HCT116 (cell line): ENCODE measurements around the gene ZBTB42.

- RRBS = 73% methylated on average over 7 of the region's 31 CpGs
These were observed 137.0 kb downstream of the KIF26A start for GRCh38 chr14:104275153-104276017.

DNA sequence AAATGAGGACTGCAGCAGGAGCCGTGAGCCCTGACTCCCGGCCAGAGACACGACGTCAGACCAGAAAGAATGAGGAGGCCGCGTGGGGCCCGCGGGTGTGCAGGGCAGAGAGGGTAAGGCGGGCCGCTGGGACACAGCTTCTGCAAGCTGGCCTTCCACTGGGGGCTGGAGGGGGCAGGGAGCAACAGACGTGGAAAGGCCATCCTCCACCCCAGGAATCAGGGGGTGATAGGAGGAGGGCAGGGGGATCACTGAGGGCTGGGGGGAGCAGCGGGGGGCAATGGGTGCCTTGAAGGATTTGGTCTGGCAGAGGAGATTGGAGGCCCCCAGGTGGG lies 6.8 kb downstream of the C14orf180 start:
- RRBS = no CpG with 5 or more reads among the region's 12 CpGs

GRCh38 chr14:104657730-104658208 lies 31.6 kb upstream of the INF2 start:
- RRBS = 93% methylated on average over 2 of the region's 11 CpGs

DNA sequence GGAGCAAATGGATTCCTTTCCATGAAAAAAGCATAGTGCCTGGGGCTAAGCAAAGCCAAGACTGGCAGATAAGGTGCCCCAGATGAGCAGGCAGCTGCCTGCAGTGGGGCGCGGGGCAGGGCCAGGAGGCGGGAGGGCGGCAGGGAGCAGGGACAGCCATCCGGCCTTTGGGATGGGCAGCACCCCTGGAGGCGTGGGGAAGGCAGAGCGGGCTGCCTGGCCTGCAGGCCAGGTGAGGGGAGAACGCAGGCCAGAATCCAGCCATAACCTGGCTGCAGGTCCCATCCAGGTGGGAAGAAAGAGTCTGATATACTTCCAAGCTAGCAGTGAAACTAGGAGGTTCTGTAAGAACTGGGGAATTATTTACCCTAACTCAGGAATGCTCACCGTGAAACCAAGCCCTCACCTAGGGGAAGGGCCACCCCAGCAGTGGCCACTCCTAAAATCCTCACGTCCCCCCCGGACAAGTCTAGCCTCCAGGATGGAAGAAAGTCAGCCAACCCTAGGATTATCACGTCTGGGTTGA lies 7.0 kb upstream of the INF2 start:
- RRBS = no CpG with 5 or more reads among the region's 12 CpGs

DNA sequence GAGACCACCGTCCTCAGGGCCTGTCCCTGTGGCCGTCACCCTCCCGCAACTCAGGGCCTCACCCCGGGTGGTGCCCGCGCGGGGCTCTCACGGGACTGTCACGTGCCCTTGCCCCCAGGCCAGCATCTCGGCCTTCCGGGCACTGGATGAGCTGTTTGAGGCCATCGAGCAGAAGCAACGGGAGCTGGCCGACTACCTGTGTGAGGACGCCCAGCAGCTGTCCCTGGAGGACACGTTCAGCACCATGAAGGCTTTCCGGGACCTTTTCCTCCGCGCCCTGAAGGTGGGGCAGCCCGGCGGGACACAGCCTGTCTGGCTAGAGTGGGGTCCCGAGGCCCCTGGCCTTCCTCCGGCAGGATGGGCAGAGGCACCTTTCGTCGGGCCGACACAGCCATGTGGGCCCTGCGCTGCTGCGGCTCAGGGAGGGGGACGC lies 11.3 kb upstream of the ADSS1 start:
- RRBS = 98% methylated on average over 14 of the region's 29 CpGs

DNA sequence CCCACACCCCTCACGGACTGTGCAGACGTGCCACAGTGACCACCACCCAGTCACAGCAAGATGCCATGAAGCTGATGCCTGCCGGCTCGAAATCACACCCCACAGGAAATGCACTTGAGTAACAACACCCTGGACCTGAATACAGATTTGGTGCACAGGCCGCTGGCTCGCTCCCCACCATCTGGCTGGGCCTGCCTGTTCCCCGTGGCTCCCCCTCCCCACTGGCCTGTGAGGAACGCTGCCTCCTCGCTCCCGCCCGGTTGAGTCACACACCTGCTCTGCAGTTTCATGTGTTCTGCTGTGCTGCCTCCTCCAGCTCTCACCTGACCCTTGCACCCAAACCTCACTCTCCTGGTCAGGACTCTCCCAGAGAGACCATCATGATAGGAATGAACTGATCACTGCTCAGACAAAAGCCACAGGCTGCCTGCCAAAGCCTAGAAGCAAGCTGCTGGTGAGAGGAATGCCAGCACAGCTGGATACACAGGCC lies 3.9 kb upstream of the SIVA1 start:
- RRBS = no CpG with 5 or more reads among the region's 11 CpGs

DNA sequence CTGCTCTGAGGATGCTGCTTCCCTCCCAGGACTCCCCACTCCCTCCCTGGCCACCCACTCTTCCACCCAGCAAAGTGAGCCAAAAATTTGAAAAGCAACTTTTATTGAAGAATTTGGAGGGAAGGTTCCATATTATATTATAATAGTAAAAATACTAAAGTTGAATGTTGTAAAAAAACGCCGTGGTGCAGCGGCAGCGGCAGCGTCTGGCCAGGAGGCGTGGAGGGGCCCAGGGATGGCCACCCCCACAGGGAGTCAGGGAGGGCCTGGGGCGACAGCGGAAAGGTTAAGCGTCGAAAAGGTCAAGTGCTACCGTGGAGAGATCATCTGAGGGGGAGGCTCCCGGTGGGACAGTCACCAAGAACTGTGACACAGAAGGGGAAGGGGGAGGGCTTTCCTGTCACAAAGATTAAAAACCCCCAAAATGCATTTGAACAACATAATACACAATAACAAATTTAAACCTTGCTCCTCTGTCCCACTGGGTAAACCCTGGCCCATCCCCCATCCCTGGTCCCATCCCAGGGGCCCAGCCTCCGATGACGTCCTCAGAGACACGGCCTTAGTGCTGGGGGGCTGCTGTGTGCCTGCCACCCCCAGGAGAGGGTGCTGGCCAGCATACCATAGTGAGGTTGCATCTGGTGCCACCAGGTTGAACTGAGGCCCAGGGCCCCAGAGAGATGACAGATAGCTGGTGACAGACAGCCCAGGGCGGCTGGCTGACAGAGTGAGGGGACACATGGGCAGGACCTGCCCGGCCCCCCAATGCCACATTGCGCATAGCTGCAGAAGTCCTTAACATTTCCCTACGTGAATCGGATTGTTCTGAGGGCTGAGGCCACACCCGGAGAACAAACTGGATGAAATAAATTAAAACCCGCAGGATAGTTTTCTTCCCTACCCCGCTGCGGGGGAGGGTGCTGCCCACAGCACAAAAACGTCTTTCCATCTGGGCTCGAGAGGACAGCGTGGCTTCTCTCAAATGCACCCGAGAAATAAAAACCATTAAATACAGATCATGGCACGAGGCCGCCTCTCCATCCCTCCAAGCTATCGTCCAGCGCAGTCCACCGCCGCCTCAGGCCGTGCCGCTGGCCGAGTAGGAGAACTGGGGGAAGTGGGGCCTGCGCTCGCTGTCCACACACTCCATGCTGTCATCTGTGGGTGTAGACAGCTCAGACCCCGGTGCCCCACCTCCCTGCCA lies 16.7 kb downstream of the SIVA1 start:
- RRBS = no CpG with 5 or more reads among the region's 40 CpGs

- RRBS = no CpG with 5 or more reads among the region's 28 CpGs
These were observed 20.9 kb downstream of the SIVA1 start for GRCh38 chr14:104773774-104774226.

DNA sequence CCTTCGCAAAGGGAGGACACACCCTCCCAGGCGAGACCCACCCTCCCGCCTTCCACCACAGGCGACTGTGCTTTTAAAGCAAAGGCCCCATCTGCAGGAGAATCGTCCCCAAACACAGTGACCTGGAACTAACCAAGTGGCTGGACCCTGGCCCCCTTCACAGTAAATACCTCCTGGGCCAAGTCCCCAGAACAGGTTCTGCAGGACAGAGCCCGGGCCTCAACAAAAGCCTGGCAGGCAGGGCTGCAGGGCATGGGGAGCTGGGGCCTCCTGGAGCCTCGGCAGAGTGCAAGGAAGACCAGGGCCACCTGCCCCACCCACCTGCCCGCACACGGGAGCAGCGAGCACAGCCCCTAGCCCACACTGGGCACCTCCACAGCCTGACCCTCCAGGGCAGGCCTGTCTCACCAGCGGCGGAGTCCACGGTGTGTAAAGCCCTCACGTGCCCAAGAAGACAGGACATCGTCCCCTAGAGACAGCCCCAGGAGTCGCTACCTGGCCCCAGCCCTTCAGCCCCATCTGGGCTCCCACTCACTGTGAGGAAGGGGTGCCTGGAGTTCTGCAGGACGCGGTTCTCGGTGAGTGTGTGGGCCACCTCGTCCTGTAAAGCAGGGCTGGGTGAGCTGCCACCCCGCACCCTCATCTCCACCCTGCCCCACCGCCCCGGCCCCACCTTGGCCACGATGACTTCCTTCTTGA lies 21.0 kb downstream of the AKT1 start:
- RRBS = no CpG with 5 or more reads among the region's 24 CpGs

- RRBS = no CpG with 5 or more reads among the region's 13 CpGs
These were observed 20.4 kb downstream of the AKT1 start for GRCh38 chr14:104775102-104775519.

GRCh38 chr14:104776469-104777479 lies 18.8 kb downstream of the AKT1 start:
- RRBS = no CpG with 5 or more reads among the region's 24 CpGs

DNA sequence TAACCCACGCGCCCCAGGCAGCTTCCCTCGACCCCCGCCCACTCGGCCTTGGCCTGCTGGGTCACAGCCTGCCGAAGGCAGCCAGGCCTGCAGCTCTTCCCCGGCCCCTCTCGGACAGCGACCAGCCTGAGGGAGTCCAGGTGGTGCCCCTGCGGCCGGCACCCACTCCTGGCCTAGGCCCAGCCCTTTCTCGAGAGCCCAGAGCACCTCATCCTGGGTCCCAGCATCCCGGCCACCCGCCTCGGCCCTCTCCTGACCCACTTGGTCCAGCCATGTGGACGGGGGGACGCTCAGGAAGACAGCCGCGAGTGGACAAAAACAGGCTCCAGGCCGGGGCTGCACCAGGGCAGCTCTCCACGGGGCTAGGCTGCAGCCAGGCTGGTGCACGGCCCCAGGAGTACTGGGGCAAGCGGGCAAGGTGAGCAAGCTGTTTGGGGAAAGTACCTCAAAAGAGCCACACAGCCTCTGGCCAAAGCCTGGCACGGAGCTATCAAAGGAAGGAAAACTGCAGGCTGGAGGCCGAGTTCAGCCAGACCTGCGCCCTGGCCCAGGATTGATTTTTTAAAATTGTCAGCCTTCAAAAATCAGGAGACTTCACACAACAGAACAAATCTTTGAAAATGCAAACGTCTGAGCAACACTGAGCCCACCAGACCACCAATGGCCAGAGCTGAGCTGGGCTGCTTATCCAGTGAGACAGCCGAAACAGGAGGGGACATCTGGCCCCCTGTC lies 6.4 kb downstream of the AKT1 start:
- RRBS = 92% methylated on average over 2 of the region's 28 CpGs

- RRBS = no CpG with 5 or more reads among the region's 12 CpGs
These were observed 5.7 kb downstream of the AKT1 start for GRCh38 chr14:104789749-104790271.

DNA sequence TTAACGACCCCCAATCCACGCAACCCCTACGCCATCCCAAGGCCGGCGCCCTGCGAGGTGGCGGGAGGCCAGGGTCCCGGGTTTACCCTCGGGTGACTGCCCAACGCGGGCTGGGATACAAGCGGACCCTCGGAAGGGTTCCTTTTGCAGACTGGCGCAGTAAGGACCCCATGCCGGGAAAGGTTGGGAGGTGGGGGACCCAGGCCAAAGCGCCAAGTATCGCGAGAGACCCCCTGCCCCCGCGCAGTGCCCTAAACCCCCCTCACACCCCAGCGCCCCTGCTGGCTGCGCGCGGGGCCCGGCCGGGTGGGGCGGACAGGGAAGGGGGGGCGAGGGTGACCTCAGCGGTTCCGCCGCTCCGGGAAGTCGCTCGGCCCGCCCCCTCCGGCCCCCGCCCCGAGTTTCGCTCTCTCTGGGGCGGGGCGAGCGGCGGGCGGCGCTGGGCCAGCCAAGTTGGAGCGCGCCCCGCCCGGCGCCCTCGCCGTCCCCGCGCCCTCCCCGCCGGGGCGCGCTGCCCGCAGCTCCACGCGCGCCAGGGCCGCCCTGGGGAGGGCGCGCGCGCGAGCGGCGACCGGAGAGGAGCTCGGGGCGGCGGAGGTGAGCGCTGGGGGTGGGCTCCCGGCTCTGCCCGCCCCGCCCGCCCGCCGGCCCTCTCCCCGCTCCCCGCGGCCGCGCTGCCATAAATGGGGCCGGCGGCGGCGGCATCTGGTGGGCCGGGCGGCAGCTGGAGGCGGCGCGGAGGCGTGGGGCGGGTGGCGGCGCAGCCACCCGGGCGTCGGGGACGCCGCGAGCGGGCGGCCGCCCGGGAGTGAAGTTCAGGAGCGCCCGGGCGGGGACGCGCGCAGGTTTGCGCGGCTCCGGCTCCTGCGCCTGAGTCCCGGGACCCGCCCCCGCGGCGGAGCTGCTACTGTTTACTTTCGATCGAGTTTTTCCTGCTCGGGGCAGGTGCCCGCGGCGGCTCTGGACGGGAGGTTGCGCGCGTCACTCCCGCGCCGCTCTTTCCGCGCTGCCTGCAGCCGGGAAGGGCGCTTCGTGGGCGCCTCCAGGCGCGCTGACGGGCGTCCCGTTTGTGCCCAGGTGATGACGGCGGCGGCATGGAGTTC lies at the start of gene ZBTB42:
Gene ZBTB42 (plus strand): TSS at position 998 of the 1,103 bp plus-strand sequence.
- RRBS = 4% methylated on average over 61 of the region's 151 CpGs

DNA sequence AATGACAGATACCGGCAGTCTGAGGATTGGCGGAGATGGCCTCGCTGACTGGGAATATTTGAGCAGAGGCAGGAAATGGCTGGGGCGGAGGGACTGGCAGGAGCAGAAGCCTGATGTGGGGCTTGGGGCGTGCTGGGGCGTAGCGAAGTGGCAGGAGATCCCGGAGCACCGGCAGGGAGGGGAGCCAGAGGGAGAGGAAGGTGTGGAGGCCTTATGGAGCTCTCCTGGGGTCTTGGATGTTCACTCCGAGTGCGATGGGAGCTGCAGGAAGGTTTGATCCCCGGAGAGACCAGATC lies 24.8 kb downstream of the ZBTB42 start:
- RRBS = 90% methylated on average over 1 of the region's 12 CpGs

GRCh38 chr14:104861021-104862054 lies 3.7 kb upstream of the CEP170B start:
- RRBS = no CpG with 5 or more reads among the region's 20 CpGs

DNA sequence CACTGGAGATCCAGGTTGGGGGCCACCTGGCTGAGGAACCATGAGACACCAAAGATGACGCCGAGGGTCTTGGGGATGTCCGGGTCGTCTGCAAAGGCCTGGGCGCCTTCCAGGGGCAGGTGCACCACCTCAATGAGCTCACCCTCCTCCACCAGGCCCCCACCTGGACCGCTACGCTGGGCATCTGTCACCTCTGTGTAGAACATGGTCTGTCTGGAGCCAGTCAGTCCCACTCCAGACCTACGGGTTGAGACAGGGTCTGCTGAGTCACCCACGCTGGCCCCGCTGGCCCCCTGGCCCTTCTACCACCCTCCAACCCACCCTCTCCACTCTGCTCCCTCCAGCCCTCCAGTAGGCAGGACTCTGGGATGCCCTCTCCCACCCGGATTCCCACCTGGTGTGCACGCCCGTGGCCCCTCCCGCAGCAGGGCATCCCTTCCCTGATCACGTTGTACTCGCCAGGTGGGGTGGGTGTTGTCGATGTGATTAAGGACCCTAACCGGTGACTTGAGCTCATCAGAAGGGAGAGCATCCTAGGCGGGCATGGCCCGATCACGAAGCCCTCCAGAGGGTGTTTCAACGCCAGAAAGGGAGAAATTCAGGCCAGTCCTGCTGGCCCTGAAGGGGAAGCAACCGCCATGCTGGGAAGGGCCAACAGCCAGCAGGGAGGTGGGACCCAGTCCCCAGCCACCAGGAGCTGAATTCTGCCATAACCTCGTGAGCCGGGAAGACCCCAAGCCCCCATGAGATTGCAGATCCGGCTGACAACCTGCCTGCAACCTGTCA lies 4.6 kb upstream of the JAG2 start:
- RRBS = no CpG with 5 or more reads among the region's 26 CpGs

- RRBS = 83% methylated on average over 5 of the region's 34 CpGs
These were observed 12.0 kb upstream of the NUDT14 start for GRCh38 chr14:105192801-105193779.

DNA sequence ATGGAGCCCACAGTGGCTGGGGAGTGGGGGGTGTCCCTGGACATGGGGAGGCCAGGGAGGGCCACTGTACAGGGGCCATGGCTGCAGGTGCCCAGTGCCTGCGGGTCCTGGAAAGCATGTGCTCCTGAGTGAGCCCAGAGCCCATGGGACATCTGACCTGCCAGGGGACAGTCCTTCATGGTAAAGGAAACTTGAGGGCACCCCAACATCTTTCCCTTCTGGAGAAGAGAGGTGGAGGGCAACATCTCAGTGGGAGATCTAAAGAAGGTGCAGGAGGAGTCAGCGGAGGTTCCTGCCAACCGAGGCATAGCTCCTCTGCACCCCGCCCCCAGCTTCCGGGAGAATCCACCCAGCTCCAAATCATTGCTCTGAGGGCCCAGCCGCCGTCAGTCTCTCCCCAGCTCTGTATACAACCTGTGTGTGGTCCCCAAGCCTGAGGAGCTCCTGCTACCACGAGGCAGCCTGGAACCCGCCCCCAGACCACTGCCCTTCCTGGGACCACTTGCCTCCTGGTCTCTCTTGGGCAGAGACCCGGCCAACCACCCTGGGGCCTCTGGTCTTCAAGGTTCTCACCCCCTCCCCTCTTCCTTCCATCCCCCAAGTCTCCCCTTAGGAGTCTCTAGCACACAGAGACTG lies 12.8 kb upstream of the NUDT14 start:
- RRBS = no CpG with 5 or more reads among the region's 10 CpGs

GRCh38 chr14:105257465-105257946 lies 9.2 kb downstream of the BTBD6 start:
- RRBS = no CpG with 5 or more reads among the region's 17 CpGs